Measurements from ENCODE around the gene OTOL1.

DNA sequence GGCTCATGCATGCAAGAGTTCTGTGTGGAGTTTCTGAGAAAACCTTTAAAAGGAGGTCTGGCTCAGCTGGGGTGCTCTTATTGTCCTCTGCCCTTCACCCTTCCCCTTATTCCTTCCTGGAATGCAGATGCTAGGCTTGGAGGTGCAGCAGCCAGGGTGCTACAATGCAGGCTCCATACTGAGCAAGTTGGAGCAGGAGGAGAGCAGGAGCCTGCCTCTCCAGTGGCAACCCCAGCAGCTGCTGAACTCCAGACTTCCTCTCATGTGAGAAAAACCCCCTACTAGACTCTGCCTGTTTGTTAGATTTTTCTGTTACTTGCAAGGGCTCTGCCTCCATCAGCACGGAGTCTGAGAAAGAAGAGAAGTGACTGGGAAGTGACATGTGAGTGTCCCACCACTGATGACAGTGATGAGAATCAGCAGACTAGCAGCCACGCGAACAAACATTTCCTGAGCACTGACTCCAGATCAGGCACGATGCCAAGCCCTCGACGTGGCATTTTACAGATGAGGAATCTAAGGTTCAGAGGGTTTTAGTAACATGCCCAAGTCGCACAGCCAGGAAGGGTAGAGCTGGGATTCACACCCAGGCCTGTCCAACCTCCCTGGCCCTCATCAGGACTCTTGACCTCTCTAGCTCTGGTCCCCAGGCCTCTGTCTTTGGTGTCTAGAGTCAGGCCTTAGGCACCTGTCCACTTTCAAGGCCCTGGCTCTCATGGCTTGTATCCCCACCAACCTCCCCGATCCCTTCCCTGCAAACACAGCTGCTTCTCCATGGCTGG, 16.2 kb upstream of the RARRES1 start:
- RRBS = no CpG with 5 or more reads among the region's 8 CpGs

- RRBS = no CpG with 5 or more reads among the region's 2 CpGs
Measured at GRCh38 chr3:159732608-159733059, 459.6 kb downstream of the IQCJ-SCHIP1 start.

- RRBS = no CpG with 5 or more reads among the region's 10 CpGs
Measured at GRCh38 chr3:159794879-159795777, 430.1 kb upstream of the C3orf80 start.

DNA sequence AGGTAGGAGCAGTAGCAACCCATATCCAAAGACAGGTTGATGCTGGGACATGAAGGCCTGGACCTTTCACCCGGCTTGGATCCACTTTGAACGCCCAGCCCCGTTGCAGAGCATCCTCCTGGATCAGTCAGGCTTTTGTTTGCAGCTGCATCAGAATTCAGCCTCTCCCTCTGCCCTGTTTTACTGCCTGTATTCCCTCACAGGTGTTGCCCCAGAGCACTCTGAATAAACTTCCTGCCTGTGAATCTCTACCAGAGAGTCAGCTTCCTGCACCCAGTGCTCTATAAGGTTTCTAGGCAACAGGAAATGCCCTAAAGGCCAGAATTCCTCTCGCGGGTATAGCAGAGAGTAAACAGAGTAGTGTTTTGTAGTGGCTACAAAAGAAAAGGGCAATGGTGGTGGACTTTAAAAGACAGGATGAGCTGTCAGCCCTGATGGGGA, 411.1 kb upstream of the C3orf80 start:
- RRBS = no CpG with 5 or more reads among the region's 5 CpGs

GRCh38 chr3:159854452-159855340, 370.5 kb upstream of the C3orf80 start:
- RRBS = no CpG with 5 or more reads among the region's 12 CpGs

DNA sequence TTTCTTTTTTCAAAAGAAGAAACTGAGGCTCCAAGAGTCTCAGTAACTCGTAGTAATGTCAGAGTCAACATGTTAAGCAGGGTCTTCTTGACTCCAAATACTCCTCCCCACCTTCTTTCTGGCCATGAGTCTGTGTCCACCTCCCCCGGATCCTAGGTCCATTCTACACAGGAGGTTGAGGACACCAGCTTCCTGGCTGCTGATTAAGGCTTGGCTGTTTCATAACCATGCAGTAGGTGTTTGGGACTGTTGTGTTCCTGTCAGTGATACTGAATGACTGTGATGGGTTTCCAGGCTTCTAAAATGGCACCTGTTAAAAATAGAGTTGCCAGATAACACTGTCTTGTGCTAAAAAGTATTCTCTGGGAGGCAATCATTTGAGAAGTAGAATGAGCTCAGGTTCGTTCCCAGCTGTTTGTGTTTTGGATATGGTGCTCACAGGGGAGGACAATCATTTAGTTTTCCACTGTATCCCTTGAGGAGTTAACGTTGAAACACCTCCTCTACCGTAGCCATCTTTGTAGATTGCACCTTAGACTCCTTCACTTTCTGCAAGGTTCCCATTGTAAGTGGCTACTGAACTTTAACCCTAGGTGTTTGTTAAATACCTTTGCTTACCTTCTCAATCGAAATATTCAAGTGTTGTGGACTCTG, 367.3 kb upstream of the C3orf80 start:
- RRBS = no CpG with 5 or more reads among the region's 6 CpGs

DNA sequence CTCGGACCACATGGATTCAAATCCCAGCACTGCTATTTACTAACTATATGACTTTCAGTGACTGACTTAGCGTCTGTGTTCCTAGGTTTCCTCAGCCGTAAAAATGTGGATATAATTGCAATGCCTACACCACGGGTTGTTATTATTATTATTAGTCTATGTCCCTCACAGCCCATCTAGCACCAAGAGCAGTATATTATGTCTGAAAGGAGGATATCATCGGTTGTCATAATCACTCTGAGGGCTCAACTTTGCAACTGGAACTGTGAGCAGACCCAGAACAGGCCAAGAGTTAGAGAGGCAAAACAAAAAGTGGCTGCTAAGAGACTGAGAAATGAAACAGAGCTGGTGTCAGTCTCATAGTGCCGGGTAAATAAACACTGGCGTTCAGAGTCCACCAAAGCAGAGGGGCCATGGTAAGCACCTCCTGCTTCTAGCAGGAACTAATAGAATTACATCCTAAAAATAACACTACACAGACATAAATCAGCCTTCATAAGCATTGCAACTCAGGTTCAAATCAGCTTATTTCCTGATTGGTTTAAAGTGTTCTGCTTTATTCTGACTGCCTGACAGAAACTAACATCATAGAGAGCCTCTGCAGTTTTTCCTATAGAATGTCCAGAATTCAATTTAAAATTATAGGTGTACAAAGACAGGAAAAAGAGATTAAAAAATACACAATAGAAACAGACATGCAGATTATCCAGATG, 246.9 kb upstream of the C3orf80 start:
- RRBS = no CpG with 5 or more reads among the region's 7 CpGs

GRCh38 chr3:160407481-160408123, 8.2 kb downstream of the SMC4 start:
- RRBS = no CpG with 5 or more reads among the region's 1 CpG

DNA sequence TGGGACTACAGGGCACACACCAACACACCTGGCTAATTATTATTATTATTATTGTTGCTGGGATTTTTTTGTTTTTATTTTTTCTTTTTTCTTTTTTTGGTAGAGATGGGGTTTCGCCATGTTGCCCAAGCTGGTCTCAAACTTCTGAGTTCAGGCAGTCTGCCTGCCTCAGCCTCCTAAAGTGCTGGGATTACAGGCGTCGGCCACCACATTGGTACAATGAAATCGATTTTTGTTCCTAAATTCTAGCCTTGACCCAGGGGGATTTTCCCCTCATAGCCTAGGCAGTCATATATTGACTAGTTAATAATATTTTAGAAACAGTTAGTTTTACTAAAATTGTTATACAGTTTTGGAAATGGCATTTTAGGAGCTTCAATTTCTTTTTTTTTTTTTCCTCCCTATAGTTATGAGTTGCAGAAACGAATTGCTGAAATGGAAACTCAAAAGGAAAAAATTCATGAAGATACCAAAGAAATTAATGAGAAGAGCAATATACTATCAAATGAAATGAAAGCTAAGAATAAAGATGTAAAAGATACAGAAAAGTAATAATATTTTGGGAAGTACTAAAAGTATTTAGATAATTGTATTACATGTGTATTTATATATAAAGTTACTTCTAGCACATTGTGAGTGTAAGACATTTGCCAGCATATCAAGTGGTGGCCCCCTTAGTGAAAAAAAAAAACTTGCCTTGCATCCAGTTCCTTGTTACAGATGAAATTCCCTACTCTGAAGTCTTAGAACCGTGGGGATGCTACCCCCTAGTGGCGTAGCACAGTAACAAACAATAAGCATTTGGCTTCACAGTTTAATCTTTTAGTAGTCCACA, 13.8 kb downstream of the SMC4 start:
- RRBS = no CpG with 5 or more reads among the region's 7 CpGs

DNA sequence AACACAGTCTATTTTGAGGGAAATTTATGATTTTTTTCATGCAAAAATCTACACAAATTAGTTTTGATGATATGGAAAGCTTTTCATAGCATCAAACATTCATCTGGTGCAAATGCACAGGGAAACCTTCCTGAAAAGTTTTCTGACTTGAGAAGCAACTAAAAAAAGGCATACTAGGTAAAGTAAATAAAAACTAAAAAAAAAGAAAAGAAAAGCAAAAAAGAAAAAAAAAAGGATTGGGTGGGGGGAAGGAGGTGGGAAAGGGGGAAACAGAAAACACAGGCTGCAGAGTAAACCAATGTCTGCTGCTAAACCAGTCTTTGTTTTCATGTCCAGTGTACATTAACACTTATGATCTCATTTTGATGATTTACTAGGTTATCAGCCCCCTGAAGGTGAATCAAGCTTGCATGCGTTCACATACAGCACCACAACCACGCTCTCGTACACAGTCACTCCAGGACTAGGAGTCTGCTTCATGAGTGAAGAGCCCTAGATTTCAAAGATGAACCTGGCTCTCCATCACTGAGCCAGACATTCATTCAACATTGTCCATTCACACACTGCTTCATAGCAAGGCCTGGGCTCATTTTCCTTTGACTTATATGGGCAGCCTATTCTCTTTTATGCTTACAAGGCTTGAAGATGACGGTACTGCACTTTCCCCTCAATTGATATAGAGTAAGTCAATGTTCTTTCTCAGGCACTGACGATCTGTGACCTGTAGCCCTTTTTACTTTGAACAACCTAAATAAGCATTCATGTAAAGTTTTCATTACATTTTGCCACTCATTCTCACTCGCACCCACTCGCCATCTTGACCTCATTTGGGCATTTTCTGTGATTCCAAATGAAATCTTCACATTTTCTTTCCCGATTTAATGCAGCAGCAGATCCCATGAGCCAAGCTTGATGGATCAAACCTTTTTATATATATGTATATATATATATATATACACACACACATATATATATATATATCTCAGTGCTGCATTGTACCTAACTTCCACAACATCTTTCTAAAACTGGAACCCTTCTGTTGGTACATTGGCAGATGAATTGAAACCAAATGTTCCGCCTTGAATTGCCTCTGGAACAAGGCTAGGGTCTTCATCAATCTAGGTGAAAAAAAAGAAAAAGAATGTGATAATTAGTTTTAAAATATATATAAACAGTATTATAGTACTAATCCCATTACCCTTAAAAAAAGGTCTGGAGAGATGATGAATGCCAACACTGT, 51.9 kb upstream of the TRIM59 start:
- RRBS = no CpG with 5 or more reads among the region's 9 CpGs

DNA sequence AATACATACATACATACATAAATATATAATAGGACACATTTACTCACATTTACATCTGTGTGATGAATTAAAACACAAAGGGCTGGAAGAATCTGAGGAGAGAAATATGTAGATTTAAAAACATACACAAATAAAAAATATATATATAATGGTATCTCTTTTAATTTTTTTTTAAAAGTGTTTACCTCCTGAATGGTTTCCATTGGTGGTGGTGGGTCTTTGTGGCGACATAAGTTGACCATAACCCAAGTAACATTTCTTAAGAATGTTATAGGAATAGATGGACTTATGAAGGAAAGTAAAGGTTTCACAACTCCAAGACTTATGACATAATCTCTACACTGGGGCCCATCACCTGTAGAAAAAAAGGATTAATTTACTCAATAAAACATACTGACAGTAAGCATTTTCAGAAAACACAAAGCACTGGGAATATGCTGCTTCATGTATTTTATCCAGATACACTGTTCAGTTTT, 39.6 kb downstream of the KPNA4 start:
- RRBS = no CpG with 5 or more reads among the region's 1 CpG

- RRBS = no CpG with 5 or more reads among the region's 2 CpGs
Measured at GRCh38 chr3:160600045-160600343, 34.6 kb upstream of the KPNA4 start.

DNA sequence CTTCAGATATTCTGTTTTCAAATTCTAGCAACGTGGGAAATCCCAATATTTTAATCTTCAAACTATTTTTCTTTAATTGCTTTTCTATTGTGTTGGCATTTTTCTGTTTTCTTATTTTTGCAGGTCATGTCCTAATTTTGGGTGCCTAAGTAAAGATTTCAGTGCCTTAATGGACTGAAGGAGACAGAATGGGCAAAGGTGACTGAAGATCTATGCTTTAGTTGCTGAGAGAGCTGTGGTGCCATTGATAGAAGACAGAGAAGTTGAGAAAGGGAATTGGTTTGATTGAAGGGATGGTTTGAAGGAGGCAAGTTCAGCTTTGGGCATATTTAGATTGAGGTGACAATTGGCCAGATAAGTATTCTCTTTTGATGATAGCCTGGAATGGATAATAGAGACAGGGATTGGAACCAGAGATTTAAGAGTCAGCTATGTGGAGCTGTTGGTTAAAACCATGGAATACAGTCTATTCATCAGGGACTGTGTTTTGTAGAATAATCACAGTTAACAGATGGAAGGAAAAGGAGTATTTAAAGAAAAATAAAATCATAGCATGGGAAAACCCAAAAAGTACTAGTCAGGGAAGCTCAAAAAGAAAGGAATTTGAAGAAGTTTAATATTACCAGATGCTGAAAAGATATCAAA, 61.6 kb downstream of the PPM1L start:
- RRBS = no CpG with 5 or more reads among the region's 1 CpG

- RRBS = no CpG with 5 or more reads among the region's 6 CpGs
Measured at GRCh38 chr3:160870222-160870676, 114.2 kb downstream of the PPM1L start.

DNA sequence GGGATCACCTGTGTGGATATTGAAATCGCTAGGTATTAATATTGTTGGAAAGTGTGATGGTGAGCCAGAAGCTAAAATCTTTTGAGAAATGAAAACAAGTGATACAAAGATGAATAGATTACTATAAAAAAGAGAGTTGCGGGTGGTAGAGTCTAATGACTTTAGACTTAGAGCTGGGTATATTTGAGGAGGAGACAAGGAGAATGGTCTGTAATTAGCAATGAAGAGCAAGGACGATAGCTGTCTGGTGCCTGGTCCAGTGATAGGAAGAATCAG, 10.3 kb downstream of the NMD3 start:
- RRBS = no CpG with 5 or more reads among the region's 3 CpGs

- RRBS = no CpG with 5 or more reads among the region's 1 CpG
Measured at GRCh38 chr3:161496561-161496960, at the start of gene OTOL1. Gene OTOL1, plus strand, starts transcription at chr3:161496808.

DNA sequence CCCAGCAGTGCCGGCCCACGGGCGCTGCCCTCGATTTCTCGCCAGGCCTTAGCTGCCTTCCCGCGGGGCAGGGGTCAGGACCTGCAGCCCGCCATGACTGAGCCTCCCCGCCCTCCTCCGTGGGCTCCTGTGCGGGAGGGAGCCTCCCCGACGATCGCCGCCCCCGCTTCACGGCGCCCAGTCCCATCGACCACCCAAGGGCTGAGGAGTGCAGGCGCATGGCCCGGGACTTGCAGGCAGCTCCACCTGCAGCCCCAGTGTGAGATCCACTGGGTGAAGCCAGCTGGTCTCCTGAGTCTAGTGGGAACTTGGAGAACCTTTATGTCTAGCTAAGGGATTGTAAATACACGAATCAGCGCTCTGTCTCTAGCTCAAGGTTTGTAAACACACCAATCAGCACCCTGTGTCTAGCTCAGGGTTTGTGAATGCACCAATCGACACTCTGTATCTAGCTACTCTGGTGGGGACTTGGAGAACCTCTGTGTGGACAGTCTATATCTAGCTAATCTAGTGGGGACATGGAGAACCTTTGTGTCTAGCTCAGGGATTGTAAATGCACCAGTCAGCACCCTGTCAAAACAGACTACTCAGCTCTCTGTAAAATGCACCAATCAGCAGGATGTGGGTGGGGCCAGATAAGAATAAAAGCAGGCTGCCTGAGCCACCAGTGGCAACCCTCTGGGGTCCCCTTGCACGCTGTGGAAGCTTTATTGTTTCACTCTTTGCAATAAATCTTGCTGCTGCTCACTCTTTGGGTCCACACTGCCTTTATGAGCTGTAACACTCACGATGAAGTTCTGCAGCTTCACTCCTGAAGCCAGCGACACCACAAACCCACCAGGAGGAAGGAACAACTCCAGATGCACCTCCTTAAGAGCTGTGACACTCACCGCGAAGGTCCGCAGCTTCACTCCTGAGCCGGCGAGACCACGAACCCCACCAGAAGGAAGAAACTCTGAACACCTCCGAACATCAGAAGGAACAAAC, 1578.8 kb downstream of the SI start:
- RRBS = no CpG with 5 or more reads among the region's 34 CpGs

- RRBS = no CpG with 5 or more reads among the region's 1 CpG
Measured at GRCh38 chr3:169241552-169241961, 422.0 kb downstream of the MECOM start.

DNA sequence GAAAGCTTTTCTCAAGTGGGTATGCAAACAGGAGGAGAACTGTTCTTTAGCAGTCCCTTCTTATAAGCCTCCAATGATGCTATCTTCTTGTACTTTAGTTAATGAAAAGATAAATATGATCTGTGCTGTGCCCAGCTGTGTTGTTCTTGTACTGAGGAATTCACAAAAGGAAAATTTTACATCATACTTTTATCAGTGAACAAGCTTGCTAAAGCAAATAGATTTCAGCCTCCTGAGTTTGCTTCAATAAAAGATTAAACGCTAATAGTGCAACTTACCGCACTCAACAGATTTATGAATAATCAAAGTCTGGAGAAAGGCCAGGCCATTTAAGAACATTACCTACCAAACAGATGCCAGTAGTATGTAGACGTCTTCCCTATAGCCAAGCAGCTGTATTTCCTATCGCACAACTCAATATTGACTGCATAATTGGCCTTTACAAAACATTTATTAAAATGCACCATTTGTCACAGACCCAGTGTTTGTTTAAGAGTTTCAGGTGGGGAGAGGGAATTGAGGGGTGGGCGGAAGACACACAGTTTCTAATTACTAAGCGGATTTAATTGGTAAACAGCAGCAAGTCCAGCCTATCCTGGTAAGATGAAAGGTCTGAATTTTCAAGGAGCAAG, 395.0 kb downstream of the MECOM start:
- RRBS = no CpG with 5 or more reads among the region's 6 CpGs

GRCh38 chr3:169389233-169389516, 274.3 kb downstream of the MECOM start:
- RRBS = no CpG with 5 or more reads among the region's 2 CpGs

Data from foreskin fibroblast (primary cell).